ENCODE measurements around the gene SYK.

GRCh38 chr9:89455305-89456069 is 42.4 kb downstream of the SEMA4D start:
- PRO-cap, result no peak
- RAMPAGE, long total RNA, result no peak

GRCh38 chr9:89462722-89463092 is 35.2 kb downstream of the SEMA4D start:
- PRO-cap, result no peak
- RAMPAGE, long total RNA, result no peak

DNA sequence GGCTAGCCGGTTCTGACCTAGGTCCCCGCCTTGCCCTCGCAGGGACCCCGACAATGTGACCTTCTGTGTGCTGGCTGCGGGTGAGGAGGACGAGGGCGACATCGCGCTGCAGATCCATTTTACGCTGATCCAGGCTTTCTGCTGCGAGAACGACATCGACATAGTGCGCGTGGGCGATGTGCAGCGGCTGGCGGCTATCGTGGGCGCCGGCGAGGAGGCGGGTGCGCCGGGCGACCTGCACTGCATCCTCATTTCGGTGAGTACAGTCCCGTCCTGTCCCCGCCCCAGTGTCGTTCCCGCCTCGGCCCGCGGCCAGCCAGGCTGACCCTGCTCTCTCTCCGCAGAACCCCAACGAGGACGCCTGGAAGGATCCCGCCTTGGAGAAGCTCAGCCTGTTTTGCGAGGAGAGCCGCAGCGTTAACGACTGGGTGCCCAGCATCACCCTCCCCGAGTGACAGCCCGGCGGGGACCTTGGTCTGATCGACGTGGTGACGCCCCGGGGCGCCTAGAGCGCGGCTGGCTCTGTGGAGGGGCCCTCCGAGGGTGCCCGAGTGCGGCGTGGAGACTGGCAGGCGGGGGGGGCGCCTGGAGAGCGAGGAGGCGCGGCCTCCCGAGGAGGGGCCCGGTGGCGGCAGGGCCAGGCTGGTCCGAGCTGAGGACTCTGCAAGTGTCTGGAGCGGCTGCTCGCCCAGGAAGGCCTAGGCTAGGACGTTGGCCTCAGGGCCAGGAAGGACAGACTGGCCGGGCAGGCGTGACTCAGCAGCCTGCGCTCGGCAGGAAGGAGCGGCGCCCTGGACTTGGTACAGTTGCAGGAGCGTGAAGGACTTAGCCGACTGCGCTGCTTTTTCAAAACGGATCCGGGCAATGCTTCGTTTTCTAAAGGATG is 1.1 kb downstream of the GADD45G start:
- PRO-cap, result bidirectional peak, plus-strand start at position 58 of the sequence, minus-strand start outside the sequence
- RAMPAGE, long total RNA, result no peak

DNA sequence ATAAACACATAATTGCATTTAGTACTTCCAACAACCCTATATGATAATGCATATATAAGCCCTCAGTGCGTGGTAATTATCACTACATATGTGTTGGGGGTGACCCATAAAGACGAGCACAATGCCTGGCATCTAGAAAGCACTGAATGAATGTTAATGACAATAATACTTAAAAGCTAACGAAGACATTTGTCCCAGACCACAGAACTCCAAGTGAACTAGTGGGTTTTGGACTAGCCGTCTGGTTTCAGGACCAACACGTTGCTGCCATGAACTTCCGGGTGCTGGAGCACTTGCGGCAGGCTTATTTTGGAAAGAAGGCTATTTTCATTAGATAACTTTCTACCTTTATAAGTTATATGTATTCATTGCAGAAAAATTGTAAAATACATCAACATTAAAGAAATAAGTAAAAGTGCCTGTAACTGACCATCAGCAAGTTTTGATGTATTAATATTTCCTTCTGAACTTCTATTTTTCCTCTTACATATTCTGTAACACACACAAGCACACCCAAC is 3.5 kb downstream of the GADD45G start:
- PRO-cap, result no peak
- RAMPAGE, long total RNA, result no peak

DNA sequence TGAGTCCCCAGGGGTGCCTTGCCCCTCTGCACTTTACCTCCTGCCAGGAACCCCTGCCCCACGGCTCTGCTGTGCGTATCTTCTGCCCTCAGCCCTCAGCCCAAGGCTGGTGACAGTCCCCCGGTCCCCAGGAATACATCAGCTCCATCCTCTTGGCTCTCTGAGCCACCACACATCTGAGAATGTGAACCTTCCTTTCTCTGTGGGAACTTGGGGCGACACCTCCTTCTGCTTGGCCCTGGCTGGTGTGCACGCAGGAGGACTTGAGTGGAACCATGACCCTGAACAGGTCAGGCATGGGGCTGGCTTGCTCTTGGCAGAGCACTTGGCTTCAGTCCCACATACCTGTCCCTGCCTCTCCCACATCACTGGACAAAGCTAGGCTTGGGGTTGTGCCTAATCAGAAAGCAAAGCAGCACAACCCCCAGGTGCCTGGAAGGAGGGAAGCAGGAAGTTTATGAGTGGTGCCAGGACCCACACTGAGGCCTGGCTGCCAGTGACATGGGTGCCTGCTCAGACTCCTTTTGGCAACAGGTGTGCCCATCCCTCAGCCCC is 13.1 kb downstream of the GADD45G start:
- PRO-cap, result no peak
- RAMPAGE, long total RNA, result no peak

DNA sequence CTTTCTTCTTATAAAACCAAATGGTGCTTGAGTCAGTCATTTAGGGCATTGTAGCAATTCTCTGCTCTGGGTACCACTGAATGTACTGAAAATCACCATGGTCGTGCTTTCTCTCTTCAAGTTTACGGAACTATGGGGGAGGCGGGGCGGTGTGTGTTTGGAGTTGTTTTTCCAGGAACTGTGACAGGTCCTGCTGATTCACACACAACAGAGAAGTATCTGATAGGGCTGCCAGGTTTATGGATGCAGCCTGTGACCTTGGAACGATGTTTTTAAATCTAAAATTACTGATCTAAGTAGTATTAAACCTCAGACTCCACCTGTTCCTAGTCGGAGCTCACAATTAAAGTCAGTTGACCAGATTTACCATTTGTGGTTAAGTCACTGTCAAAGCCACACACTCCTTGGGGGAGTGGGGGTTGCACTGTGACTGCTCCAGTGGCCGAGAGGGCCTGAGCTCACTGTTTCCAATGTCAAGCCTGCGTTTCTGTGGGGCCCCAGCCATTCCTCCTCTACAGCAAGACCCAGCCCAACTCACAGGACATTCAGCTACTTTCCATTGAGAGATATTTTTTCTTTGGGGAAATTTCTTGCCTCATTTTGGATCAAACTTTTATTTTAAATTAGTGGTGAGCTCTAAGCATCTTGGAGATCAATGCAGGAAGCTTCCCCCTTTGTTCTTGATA is 44.4 kb downstream of the GADD45G start:
- PRO-cap, result no peak
- RAMPAGE, long total RNA, result no peak

DNA sequence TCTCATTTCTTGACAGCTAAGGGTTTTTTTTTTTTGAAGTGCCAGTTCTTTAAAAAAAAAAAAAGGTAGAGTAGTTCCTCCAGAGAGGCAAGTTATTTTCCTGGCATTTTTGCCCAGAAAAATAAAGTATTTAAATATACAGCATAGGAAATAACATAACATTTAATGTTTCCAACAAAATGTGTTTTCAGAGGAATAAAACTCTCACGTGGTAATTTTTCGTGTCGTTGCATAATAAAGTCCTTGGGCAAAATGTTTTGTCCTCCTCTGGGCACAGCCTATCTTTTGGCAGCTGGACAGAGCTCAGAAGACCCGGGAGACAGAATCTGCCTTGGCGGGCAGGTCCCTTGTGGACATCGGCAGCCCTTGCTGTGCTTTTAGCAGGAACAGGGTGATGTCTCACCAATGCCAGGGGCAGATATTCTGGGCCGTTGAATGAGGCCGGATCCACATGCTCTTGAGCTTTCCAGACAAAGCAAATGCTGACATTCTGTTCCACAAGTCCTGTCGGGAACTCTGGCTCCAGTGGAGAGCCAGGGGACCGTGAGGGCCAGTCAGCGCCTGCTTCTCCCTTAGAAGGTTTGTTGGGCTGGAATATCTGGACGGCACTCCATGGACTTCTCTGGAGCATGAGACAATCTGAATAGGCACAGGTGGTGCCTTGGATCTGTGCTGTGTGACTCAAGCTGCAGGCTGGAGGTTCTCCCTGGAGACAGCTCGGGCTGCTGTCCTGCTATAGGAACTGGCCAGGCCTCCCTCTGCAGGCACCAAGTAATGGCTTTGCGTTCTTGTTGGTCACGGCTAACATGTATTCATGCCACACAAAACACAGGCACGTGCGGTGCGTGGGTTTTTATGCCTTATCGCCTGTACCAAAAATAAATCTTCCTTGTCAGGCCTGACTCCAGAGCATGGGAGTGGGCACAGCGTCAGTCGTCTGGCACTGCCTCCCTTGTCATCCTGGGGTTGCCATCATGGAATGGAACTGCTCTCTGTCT is 80.1 kb downstream of the GADD45G start:
- PRO-cap, result no peak
- RAMPAGE, long total RNA, result no peak

DNA sequence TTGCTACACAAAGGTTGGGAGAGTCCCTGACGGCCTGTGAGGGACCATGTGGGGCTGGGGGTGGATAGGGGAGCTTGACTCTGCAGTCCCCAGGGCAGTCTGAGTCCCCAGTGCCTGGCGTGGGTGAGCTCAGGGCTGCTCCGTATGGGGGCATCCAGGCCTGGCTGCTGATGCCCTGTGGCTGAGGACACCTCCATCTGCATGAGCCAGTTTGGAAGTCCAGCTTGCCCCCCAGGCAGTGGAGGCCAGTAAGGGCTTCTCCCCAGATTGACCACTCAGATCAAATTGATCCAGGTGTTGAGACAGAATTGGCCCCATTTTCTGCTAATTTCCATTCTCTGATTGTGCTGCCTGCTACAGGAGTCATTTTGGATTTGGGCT is 96.7 kb downstream of the GADD45G start:
- PRO-cap, result no peak
- RAMPAGE, long total RNA, result no peak

DNA sequence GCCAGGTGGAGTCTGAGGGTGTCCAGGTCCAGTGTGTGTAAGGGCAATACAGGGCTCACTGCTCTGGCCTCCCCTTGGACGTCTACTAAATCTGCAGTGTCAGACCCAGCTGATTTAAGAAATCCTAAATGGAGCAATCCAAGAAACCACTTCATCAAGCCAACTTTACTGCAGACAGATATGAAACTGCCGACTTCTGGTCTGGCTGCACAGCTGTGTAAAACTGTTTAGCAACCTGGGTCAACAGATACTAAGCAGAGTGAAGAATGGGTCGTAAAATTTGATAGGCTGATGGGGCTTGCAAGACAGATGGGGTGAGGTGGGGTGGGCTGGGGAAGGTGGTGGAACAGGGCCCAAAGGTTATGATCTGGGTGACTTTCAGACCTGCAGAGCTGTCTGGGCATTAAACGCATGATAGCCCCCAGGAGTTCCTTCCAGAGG is 116.5 kb downstream of the GADD45G start:
- PRO-cap, result no peak
- RAMPAGE, long total RNA, result no peak

- PRO-cap, result no peak
- RAMPAGE, long total RNA, result no peak
Observed at GRCh38 chr9:89743946-89744481, 139.2 kb downstream of the GADD45G start.

GRCh38 chr9:89778447-89778820 is 173.6 kb downstream of the GADD45G start:
- PRO-cap, result no peak
- RAMPAGE, long total RNA, result no peak

DNA sequence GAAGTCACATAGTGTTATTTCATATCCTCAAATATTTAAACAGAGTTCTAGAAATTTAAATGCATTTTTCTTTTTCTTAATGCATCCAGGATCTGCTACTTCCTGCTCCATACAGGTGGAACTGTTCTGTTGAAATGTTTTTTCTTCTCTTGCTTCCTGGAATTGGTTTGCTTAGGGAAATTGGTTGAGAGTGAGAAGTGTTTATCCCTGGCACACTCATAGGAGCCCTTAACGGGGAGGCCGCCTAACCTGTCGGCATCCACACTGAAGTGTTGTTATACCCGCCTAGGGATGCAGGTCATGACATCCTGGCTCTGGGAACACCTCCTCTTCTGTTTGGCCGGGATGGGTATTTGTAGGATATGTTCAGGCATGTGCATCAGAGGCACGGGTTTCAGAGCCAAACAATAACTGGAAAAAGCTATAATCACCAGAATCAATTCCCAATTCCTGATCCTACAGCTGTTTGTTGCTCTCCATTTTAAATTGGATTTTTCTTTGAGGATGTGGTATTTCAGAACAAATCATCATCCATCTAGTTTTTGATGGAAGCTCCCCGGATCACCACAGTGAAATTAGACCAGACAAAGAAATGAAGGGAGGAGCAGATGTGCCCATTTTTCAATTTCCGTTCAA is 239.8 kb downstream of the GADD45G start:
- PRO-cap, result no peak
- RAMPAGE, long total RNA, result no peak

GRCh38 chr9:90169302-90169718 is 473.3 kb downstream of the DIRAS2 start:
- PRO-cap, result no peak
- RAMPAGE, long total RNA, result no peak

GRCh38 chr9:90800986-90802064 is at the start of gene SYK:
Gene SYK, plus strand, starts transcription at chr9:90801819.
- PRO-cap, result unidirectional peak, plus-strand start at chr9:90801388; bidirectional peak, plus-strand start at chr9:90801782, minus-strand start at chr9:90801649; bidirectional peak, plus-strand start at chr9:90801944, minus-strand start at chr9:90801886
- RAMPAGE, long total RNA, result no peak

DNA sequence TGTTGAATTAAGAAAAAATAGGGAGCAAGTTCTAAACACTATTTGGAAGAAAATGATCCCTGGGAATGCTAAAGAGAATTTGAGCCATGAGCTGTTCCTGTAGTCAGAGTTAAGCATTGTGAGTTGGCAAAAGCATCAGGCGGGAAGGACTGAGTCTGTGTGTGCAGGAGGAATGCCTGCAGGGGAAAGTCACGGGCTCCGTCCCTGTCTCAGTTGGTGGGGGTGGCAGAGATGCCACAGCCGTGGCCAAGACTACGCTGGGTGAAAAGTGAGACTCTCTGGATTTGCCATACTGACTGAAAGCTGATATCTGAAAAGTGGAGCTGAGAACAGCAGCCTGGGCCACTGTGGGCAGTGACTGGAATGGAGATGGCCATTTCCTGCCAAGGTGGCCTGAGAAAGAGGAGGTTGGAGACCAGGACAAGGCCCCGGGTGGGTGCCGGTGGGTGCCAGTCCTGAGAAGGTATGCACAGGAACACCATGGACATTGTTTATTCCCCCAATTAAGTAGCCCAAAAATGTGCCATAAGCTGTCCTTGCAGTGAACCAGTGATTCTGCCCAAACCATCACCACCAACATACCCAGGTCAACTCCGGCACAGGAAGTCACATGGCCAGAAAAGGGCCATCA is 37.2 kb downstream of the SYK start:
- PRO-cap, result no peak
- RAMPAGE, long total RNA, result no peak

GRCh38 chr9:90889986-90890688 is 88.5 kb downstream of the SYK start:
- PRO-cap, result bidirectional peak, plus-strand start at chr9:90890418, minus-strand start at chr9:90890336
- RAMPAGE, long total RNA, result no peak

DNA sequence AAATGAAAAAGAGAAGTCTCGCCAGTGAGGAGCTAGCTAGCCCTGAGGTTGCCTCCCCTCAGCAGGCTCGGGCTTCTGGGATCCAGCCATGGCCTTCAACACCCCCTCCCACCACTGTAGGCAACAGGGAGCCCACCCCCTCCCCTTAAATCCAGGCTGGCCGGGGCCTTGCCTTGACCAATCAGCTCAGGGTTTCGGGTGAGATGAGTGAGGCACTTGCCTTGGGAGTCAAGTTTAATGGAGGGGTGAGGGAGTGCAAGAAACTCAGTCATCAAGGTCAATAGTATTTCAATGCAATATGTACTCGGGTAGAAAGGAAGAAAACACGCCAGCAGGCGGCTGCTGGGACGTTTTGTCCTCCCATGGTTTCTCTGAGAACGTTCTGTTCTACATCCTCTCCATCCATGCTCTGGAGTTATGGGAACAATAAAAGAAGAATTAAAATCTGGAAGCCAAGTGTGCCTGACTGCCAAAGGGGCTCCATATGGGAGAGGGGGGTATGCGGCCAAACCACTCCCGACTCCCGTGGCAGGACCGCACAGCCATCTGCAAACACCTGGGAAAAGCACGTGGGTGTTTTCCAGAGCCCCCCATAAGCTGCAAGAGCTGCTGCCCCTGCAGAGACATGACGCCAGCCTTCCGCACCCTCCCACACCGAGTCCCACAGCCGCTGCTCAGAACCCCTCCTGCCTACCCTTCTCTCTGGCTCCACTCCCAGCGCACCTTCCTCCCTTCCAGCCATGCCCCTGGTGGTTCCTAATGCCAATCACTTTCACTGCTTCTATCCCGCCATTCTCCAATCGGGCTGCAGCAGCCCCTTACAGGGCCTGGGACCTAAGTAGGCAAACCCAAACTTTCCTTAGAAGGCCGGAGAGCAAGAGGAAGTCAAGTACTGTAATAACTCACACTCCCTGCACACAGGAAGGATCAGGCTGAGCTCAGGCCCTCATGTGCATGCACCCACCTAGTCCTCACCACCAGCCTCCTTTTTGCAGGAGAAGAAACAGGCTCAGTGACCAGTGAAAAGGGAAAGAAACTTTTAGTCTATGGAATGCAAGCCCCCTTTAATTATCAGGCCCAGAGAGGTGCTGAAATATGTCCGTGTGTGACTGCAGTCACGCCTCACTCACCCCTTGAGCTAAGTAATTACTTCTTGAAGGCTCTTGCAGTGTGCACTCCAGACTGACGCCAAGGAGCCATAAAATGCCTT is 241.6 kb downstream of the SYK start:
- PRO-cap, result no peak
- RAMPAGE, long total RNA, result no peak

DNA sequence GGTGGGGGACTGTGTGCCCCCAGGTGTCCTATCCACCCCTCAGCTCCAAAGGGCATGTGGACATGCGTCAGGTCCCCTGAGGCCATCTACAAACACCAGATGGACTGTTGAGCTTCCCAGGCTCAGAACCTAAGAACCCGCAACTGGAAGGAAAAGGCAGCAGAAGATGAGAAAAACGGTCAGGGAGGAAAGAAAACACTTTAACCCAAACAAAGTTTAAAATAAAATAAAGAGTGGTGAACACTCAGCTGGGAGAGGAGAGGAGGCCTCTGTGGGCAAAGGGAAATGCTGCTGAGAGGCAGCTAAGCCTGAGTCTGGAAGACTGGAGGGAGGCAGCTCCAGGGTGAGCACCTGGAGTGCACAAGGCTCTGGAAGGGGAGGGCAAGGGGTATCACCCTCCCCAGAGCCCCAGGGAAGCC is 260.7 kb downstream of the AUH start:
- PRO-cap, result no peak
- RAMPAGE, long total RNA, result no peak

GRCh38 chr9:91159338-91160250 is 202.1 kb downstream of the AUH start:
- PRO-cap, result bidirectional peak, plus-strand start at chr9:91160022, minus-strand start at chr9:91159883
- RAMPAGE, long total RNA, result no peak

- PRO-cap, result no peak
- RAMPAGE, long total RNA, result no peak
Observed at GRCh38 chr9:91186917-91187258, 174.8 kb downstream of the AUH start.